IMR-90 (cell line): ENCODE results near the genes EHD4, ZNF106 and PDIA3.

- RRBS, result no CpG with 5 or more reads among the region's 14 CpGs
CAGE:
- cytosol, long polyA plus RNA, result no peak
- long polyA plus RNA, result no peak
- nucleus, long polyA plus RNA, result no peak
Measured at GRCh38 chr15:41965794-41966866, 6.2 kb downstream of the EHD4 start.

- RRBS, result 10% methylated on average over 3 of the region's 61 CpGs
CAGE:
- cytosol, long polyA plus RNA, result start-site peak on the minus strand at chr15:41972542-41972593, 134 and 380 reads in 2 replicates
- long polyA plus RNA, result no peak
- nucleus, long polyA plus RNA, result start-site peak on the minus strand at chr15:41972542-41972587, 208 and 48 reads in 2 replicates
Measured at GRCh38 chr15:41972388-41973263, at the start of gene EHD4. Gene EHD4 (minus strand): TSS chr15:41972557.

GRCh38 chr15:42046611-42047056, 25.8 kb upstream of the PLA2G4E start:
- RRBS, result no CpG with 5 or more reads among the region's 2 CpGs
CAGE:
- cytosol, long polyA plus RNA, result no peak
- long polyA plus RNA, result no peak
- nucleus, long polyA plus RNA, result no peak

DNA sequence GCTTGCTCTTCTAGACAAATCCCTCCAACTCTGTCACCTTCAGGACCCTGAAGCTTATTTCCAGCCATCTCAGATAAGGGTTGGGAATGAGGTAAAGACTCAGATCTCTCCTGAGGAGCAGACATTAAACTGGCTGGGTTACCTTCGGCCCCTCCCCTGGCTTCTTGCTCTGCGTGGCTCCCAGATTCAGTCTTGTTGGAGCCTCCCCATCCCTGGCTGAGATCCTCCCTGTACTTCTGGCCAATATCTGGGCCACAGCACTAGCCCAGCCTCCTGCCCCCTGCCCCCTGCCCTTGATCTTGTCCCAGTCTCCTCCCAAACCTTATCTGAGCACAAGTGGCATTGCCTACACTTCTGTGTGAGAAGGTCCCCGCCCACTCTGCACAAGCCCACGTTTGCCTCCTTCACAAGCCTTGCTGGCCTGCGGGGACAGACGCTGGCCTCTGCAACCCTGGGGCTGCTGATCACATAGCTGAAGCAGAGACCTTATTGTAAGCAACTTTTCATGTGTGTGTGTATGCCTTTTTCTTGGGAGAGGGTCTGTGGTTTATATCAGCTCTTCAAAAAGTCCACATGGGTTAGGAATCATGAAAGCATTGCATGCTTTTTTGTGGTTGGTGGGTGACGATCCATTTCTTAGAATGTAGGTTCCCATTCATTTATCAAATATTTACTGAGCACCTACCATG, 16.8 kb downstream of the PLA2G4F start:
- RRBS, result no CpG with 5 or more reads among the region's 7 CpGs
CAGE:
- cytosol, long polyA plus RNA, result no peak
- long polyA plus RNA, result no peak
- nucleus, long polyA plus RNA, result no peak

GRCh38 chr15:42219894-42220333, 11.8 kb upstream of the VPS39 start:
CAGE:
- cytosol, long polyA plus RNA, result no peak
- long polyA plus RNA, result no peak
- nucleus, long polyA plus RNA, result no peak

DNA sequence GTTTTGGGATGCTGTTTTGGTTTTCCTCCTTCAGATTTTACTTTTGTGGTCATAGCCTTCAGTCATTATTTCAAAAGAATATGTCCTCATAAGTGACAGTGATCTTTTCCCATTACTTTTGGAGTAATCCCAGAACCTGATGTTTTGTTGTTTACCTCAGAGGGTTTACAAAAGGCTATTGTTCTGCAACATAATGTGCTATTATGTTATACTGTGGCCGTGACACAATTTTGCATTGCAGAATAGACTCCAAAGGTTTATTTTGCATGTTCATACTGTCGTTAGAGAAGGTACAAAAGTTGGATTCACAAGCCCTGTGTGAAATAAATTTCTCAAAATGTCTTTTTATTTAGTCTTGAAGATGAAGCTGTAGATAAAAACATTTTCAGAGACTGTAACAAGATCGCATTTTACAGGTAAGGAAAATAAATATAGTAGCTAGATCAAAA, 2.8 kb upstream of the TMEM87A start:
- RRBS, result no CpG with 5 or more reads among the region's 3 CpGs
CAGE:
- cytosol, long polyA plus RNA, result no peak
- long polyA plus RNA, result no peak
- nucleus, long polyA plus RNA, result no peak

DNA sequence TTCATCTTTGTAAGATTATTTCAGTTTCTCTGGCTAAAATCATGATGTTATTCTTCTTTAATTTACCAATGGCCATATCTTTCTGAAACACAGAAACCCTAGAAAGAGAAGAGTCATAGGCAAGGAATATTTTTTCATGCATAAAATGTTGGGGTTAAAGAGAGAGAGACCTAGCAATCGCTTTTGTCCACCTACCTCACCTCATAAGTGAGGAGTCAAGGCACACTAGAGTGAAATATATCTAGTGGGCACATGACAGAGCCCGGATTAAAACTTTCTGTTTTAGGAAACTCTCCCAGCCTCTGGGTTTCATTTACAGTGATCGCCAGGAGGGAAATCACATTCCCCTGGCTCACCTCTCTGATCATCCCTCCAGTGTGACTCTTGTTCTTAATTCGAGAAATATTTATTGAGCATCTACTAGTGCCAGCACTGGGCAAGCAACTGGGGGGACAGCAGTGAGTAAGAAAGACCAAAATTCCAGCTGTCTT, 1.2 kb downstream of the CAPN3 start:
- RRBS, result no CpG with 5 or more reads among the region's 4 CpGs
CAGE:
- cytosol, long polyA plus RNA, result no peak
- long polyA plus RNA, result no peak
- nucleus, long polyA plus RNA, result no peak

DNA sequence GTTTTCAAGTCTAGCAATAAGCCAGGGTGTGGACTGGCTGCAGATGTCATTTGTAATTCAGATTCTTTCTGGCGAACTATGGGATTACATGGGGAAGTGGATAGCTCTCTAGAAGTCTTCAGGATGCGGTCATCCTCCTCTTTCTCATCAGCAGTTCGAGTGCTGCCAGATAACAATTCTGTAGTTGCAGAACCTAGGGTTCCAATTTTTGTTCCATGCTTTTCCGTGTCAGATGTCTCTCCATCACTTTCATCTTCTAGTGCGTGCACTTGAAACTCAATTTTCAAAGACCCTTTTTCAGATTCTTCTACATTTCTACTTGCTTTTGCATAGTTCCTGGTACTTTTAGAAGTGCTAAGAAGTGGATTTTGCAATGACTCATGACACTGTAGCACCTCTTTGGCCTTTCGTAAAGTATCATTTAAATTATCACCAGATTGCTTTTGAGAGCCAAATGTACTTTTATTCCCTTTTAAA, 40.7 kb downstream of the ZNF106 start:
- RRBS, result no CpG with 5 or more reads among the region's 6 CpGs
CAGE:
- cytosol, long polyA plus RNA, result no peak
- long polyA plus RNA, result no peak
- nucleus, long polyA plus RNA, result no peak

- RRBS, result 2% methylated on average over 12 of the region's 60 CpGs
CAGE:
- cytosol, long polyA plus RNA, result no peak
- long polyA plus RNA, result start-site peak on the minus strand at chr15:42491051-42491068, 25 and 26 reads in 2 replicates
- nucleus, long polyA plus RNA, result start-site peak on the minus strand at chr15:42491063-42491072, 37 and 24 reads in 2 replicates
Measured at GRCh38 chr15:42490190-42491372, at the start of gene ZNF106. Gene ZNF106 (minus strand): TSS chr15:42491141.

- RRBS, result no CpG with 5 or more reads among the region's 11 CpGs
CAGE:
- cytosol, long polyA plus RNA, result no peak
- long polyA plus RNA, result no peak
- nucleus, long polyA plus RNA, result no peak
Measured at GRCh38 chr15:42508083-42508780, 12.8 kb downstream of the SNAP23 start.

DNA sequence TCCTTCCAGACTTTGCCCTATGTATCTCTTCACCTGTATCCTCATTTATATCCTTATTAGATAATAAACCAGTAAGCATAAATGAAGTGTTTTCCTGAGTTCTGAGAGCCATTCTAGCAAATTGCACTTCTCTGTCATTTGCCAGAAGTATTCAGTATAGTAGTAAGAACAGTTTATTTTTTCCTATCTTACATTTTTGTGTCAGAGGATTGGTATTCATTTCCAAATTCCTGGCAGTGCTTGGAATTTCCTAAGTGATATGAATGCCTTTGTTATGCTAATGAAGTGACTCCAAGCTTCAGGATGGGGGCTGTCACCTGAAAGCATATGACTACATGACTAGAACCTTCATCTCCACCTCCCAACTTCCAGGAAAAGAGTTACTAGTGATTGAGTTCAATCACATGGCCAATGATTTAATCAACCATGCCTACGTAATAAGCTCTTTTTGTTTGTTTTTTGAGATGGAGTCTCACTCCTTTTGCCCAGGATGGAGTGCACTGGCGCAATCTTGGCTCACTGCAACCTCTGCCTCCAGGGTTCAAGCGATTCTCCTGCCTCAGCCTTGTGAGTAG, 30.1 kb downstream of the TTBK2 start:
- RRBS, result no CpG with 5 or more reads among the region's 3 CpGs
CAGE:
- cytosol, long polyA plus RNA, result no peak
- long polyA plus RNA, result no peak
- nucleus, long polyA plus RNA, result no peak

- RRBS, result no CpG with 5 or more reads among the region's 11 CpGs
CAGE:
- cytosol, long polyA plus RNA, result no peak
- long polyA plus RNA, result no peak
- nucleus, long polyA plus RNA, result no peak
Measured at GRCh38 chr15:43176689-43177207, 8.5 kb upstream of the CCNDBP1 start.

DNA sequence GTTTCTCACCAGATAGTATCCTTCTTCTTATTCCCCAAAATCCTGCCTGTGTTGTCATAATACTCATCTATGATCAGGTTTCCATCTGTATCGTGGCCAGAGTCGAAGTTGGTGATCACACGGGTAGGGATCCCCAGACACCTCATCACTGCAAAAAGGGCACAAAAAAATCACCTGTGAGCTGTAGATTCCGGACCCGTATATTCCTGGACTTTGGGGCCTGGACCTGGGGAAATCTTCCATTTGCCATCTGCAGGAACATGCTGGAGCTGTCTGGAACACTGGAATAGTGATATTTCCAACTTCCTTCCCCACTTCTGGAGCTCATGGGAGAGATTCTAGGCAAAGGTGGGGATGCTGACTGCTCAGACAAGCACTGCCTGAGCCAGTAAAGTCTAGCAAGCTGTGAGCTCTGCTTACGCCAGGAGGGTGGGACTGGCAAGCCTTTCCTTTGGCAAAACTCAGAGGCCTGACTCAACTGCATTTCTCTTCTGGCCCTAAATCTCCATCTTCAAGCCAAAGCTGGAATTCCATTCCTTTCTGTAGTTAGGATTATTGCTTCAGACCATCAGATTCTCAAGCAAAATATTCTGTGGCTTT, 20.1 kb upstream of the EPB42 start:
- RRBS, result no CpG with 5 or more reads among the region's 6 CpGs
CAGE:
- cytosol, long polyA plus RNA, result no peak
- long polyA plus RNA, result no peak
- nucleus, long polyA plus RNA, result no peak

DNA sequence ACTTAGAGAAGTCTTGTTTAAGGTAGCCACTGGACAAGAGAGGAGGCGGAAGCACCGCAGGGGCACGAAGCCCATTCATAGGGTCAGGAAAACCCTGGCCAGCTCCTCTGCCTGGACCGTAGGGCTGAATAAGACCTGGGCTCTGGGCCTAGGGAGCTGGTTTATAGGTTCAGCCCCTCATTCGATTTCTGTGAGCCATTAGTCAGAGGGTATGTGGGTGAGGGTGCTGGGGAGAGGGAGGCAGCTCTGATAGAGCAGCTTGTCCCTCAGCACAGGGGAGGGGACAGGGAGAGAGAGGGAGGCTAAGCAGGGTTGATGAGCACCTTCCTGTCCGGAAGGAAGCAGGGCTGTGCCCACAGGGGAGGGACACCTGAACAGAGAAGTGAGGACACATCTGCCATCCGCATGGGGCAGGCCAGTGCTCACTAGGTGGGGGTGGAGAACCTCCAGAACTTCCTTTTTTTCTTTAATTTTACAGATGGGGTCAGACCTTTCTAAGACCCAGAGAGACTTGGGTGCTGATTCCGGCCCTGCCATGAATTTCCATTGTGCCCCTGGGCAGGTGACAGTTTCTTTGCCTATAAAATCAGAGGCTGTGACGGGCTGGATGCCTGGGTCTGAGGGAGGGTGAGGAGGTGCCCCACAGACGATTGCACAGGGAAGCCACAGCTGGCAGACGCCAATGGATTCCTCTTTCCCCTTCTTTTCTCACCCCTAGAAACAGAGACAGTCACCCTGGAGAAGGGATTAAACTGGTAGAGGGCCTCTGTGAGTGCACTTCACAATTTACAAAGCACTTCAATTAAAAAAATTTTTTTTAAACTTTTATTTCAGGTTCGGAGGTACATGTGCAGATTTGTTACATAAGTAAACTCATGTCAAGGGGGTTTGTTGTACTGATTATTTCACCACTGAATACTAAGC, 4.0 kb upstream of the TGM5 start:
- RRBS, result no CpG with 5 or more reads among the region's 12 CpGs
CAGE:
- cytosol, long polyA plus RNA, result no peak
- long polyA plus RNA, result no peak
- nucleus, long polyA plus RNA, result no peak

GRCh38 chr15:43523829-43524651, 6.6 kb downstream of the MAP1A start:
- RRBS, result no CpG with 5 or more reads among the region's 8 CpGs
CAGE:
- cytosol, long polyA plus RNA, result no peak
- long polyA plus RNA, result no peak
- nucleus, long polyA plus RNA, result no peak

DNA sequence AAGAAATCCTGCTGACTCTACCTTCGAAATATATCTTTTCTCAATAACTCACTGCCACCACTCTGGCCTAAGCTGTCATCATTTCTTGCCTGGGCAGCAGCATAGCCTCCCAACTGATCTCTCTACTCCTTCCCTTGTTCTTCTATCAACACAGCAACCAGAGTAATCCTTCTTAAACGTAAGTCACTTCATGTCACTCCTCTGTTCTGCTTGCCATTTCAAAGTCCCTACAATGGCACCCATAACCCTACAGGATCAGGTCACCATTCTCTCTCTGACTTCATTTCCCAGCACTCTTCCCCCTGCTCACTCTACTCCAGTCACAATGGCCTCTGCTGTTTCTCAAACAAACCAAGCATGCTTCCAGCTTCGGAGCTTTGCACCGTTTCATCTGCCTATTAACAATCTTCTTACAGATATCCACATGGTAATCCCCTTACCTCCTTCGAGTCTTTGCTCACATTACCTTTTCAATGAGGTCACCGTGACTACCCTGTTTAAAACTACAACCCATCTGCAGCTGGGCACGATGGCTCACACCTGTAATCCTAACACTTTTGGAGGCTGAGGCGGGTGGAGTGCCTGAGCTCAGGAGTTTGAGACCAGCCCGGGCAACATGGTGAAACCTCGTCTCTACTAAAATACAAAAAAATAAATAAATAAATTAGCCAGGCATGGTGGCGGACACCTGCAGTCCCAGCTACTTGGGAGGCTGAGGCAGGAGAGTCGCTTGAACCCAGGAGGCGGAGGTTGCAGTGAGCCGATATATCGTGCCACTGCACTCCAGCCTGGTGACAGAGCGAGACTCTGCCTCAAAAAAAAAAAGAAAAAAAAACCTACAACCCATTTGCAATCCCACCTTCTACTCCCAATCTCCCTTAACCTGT, 14.8 kb upstream of the STRC start:
- RRBS, result no CpG with 5 or more reads among the region's 16 CpGs
CAGE:
- cytosol, long polyA plus RNA, result no peak
- long polyA plus RNA, result no peak
- nucleus, long polyA plus RNA, result no peak

- RRBS, result 1% methylated on average over 16 of the region's 104 CpGs
CAGE:
- cytosol, long polyA plus RNA, result start-site peak on the plus strand at chr15:43746394-43746459, 5,697 and 10,157 reads in 2 replicates
- long polyA plus RNA, result start-site peak on the plus strand at chr15:43746394-43746459, 4,635 and 5,268 reads in 2 replicates
- nucleus, long polyA plus RNA, result start-site peak on the plus strand at chr15:43746395-43746459, 713 and 659 reads in 2 replicates
Measured at GRCh38 chr15:43745997-43746957, at the start of gene PDIA3. Gene PDIA3 (plus strand): TSS chr15:43746438.

DNA sequence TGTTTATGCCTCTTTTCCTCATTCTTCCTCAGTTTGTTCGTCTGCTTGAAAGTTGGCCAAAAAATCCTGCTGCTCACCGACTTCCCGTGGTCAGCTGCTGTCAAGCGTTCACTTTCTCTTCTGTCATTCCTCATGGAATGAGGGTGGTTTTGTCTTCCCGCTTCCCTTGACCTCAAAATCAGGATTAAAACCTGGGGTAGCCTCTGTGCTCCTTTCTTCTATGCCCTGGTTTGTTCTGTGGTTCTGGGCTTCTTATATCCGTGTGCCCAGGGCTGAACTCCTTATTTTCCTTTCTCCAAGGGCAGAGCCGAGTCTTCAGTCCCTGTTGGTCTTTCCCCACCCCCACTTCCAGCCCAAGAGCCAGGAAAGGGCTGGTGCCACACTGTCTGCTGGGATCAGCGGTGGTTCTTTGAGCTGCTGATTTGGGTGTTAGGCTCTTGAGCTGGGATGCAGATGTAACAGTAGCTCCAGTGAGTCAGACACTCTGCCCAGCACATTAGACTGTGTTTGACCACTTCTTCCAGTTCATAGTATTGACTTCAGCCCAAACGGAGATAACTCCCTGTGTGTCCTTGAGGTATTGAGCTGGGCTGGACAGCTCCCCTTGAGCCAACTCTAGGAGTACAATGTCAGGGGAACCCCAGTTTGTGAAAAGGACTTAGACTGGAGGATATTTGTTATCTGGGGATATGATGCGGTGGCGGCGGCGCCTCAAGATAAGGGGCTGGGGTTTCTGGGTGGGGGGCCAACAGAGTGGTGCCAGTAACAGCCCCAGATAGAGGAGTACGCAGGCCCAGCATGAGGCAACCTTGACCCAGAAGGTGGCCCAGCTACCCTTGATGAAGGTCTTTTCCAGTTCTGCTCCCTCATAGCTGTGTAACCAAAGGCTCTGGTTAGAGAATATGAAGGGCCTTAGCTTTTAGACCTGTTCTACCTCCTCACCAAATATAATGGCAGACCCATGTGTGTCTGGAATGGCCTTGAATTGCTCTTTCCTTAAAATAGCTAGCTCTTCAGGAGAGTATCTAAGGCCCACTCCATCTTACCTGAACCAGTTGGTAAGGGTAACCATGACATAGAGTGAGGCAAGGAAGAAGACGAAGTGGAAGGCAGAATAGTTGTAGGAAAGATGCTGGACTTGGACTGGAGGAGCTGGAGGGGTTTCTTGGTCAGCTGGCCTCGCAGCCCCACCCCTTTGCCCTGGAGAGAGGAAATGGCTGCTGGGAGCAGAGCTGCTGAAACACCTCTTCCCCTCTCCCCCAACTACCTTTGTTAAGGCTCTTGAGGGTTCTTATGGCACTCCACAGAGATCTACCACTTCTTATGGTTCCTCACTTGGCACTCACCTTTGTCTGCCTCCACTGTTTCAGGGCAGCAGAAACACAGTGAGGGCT, 2.7 kb downstream of the SERF2 start:
- RRBS, result no CpG with 5 or more reads among the region's 16 CpGs
CAGE:
- cytosol, long polyA plus RNA, result no peak
- long polyA plus RNA, result no peak
- nucleus, long polyA plus RNA, result no peak

DNA sequence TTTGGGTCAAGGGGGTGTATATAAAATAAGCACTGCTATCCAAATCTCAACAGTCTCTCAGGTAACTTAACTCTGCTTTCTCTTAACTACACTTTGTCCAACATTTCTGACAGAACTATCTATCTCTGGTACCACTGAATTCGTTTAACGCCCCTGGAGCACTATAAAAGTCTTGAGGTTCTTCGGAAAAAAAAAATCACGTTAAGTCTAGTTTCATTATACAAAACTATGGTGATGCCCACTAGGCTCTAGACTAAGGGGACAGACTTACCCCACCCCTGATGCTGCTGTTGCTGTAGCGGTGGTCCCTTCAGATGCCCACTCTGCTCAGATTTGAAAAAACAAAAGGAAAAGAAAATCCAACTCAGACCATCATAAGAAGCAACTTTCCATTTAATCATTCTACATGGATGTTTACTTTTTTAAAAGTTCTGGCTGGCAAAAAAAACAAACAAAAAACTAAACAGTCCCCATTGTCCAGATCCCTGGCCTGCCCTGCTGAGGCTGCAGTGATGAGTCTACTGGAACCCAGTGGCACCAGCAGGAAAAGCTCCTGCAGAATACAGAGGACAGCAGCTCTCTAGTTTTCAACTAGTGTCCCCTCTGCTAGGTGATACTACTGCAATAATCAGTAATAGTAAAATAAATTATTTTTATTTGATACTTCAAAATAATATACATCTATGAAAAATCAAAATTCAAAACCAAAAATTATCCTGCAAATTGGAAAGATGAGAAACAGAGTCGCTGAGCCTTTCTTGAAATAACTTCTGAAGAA, 46.3 kb downstream of the WDR76 start:
- RRBS, result no CpG with 5 or more reads among the region's 6 CpGs
CAGE:
- cytosol, long polyA plus RNA, result no peak
- long polyA plus RNA, result no peak
- nucleus, long polyA plus RNA, result no peak

DNA sequence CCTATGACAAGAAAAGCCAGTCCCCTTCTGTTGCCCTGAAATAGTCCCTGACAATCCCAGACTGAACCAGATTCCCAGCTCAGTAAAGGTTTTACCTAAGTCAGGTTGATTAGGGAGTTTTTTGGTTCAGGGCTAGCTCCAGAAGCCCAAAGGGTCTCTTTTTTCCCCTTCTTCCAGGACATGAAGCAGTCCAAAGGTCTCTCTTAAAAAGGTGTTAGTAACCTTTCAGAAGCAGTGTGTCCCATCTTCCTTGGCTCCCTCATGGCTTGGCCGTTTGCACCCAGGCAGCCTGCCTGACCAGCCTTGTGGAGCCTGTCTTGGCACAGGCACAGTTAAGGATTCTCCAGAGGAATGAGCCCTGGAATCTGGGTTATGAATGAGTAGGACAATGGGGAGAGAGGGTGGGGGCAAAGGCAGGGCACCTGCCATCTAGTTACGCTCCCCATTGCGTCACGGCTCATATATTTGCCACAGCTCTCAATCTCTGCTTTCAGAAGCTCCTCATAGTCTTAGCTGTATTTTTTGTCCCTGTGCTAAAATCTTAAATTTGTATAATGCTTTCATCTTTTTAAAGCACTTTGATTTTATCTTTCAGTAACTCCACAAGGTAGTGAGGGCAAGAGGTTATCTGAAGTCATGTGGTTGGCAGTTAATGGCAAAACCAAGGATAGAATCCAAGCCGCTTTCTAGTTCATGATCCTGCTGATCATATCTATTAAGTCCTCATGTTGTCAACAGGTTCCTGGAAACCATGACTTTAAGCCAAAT, 50.6 kb downstream of the WDR76 start:
- RRBS, result no CpG with 5 or more reads among the region's 5 CpGs
CAGE:
- cytosol, long polyA plus RNA, result no peak
- long polyA plus RNA, result no peak
- nucleus, long polyA plus RNA, result no peak